GM23248 (cell line): ENCODE results near the gene COPS4.

DNA sequence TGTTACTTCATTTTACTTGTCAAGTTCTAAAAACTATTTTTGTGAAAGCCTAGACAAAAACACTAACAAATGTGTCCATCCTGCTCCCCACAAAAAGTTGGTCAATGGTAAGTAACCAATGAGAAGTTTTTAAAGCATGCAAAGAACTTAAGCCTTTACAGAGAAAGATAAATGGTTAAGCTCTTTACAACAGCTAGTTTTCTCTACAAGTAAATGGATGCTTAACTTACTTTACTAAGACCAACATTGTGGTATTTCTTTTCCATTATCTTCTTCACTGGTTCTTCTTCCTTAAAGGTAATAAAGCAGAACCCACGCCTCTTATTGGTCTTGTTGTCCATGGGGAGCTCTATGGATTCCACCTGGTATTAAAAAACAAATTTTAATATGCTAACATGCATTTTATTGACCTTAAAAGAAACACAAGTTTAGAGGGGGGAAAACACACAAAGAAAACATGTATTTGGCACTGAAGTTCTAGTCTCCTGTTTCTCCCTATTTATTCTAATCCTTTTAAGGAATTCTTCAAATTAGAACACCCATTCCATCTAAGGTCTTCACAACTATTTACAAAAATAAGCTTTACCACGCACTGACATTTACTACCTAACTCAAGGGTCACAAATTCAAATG is 16.6 kb downstream of the HNRNPD start:
- RAMPAGE, long total RNA: no peak

GRCh38 chr4:82423224-82424450 is 6.6 kb downstream of the HNRNPDL start:
- RAMPAGE, long total RNA: no peak

DNA sequence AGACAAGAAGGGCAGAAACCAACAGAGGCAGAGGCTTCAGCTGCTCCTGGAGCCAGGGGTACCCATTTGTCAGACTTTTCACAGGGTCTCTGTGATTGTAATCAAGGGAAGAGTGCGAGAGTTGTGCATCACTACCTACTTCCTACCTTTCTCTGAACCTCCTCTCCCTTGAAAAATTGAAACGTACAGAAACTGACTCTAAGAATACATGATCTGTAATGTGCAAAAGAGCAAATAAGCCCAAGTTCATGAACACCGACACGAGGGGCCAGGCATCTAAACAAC is 4.5 kb downstream of the TMEM150C start:
- RAMPAGE, long total RNA: no peak

DNA sequence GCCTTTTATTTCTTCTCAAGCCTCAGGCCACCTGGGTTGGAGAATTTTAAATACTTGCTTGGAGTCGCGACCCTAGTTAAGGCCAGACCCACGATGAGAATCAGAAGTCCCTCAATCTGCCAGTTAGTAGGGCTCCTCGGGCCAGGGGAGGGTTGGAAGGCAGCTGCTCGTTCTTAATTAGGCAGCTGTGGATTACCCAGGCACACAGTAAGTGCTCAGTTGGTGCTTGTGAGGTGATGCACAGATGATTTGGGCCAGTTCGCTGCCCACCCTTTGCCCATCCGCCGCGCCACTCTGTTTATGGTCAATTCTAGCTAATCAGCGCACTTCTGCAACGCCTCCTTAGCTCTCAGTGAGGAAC is 575 bp upstream of the SCD5 start:
- RAMPAGE, long total RNA: no peak

DNA sequence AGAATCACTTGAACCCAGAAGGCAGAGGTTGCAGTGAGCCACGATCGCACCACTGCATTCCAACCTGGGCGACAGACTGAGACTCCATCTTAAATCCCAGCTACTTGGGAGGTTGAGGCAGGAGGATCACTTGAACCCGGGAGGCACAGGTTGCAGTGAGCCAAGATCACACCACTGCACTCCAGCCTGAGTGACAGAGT is 36.1 kb downstream of the LIN54 start:
- RAMPAGE, long total RNA: no peak

- RAMPAGE, long total RNA: no peak
Measured at GRCh38 chr4:83011832-83012593, 1.4 kb upstream of the LIN54 start.

DNA sequence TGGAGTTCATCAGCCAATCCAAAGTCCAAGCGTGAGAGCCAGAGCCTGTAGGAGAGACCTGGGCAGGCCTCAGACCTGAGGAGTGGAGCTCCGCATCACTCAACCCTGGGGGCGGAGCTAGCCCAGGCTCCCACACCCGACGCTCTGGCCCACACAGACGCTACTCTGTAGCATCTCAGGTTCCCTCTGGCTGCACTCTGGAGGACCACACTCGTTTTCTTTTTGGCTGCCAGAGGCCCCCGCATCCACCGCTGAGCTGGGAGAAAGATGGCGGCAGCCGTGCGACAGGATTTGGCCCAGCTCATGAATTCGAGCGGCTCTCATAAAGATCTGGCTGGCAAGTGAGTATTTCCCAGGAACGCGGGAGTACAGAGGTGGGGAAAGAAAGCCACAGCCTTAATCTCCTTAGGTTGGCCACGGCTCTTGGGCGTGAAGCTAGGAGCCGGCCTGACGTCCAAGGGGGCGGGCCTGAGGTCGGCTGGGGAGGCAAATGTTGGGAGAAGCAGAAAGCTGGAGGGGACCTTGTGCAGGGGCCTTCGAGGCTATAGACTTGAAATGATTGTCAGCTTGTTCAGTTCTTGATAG is at the start of gene COPS4:
Gene COPS4, plus strand, starts transcription at position 226 of the 585 bp plus-strand sequence.
- RAMPAGE, long total RNA: start-site peak on the plus strand centred at position 206 of the sequence, 108 bp wide, 456 and 645 reads in 2 replicates

- RAMPAGE, long total RNA: no peak
Measured at GRCh38 chr4:83197429-83198466, 83.2 kb upstream of the PLAC8 start.

DNA sequence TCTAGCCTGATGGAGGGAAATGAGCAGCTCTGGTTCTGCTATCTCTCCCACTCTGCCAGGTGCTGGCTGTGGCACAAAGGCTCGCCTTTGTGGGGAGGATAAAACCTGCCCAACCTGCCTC is 36.3 kb downstream of the COQ2 start:
- RAMPAGE, long total RNA: no peak

GRCh38 chr4:83361664-83362201 is 27.1 kb upstream of the HPSE start:
- RAMPAGE, long total RNA: no peak

DNA sequence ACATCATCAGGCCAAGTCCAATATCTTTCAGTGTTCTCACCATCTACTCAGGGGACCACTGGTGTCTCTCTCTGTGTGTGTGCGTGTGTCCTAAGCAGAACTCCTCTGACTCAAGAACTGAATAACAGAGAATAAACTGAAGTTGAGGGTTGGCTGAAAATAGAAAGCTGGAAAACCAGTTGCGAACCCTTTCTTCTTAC is 38.2 kb downstream of the HELQ start:
- RAMPAGE, long total RNA: no peak

DNA sequence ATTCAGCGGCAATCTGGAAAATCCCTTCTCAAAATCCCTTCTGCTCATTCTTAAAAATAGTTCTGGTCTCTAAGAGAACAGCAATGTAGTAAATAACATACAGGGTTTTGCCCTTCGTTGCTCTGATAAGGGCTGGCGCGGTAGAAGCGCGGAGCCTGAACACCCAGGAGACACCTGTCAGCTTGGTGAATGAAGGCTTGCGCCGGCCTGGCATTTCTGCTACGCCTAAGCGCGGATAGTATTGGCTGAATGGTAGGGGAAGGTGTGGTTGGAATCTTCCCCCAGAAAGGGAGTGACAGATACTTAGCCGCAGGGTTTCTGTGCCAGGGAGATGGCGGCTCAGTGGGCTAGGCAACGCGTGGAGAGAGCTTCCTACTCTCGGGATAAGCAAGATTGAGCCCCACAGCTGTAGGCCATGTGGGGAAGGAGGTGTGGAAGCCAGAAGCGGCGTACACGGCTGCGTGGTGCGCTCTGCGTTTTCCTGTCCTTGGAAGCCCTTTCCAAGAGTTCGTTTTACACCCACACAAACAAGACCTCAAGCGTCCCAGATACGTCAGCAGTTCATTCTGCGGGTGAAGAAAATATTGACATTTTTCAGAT is 490 bp upstream of the GPAT3 start:
- RAMPAGE, long total RNA: no peak

DNA sequence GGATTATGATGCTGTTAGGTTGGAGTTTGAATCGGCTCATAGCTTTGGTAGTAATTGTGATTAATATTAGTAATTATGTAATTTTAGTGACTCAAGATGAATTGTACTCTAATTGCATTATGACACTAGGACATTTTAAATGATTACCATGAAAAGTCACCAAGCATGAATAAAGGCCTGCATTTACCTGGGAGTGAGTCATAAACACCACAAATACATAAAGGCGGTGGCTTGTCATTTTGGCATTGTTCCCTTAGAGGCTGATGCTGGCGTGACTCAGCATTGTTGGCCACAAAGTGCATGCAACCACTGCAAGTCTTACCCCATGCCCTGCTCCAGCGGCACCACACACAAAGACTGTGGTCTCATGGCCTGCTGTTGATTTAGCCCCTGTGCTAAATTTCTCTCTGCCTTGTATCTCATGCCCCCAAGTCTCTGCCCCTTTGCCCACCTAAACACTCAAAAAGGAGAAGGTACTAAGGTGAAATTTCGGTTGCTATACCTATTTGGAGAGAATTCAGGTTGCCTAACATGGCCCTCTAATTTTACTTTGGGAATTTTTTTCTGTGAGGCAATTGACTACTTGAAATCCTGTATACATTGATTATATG is 12.6 kb downstream of the GPAT3 start:
- RAMPAGE, long total RNA: no peak

GRCh38 chr4:84052535-84052734 is 446.7 kb downstream of the NKX6-1 start:
- RAMPAGE, long total RNA: no peak

GRCh38 chr4:84495928-84496588 is 3.0 kb downstream of the NKX6-1 start:
- RAMPAGE, long total RNA: no peak

- RAMPAGE, long total RNA: no peak
Measured at GRCh38 chr4:84499722-84499983, 561 bp upstream of the NKX6-1 start.

GRCh38 chr4:84678865-84679327 is 96.0 kb downstream of the CDS1 start:
- RAMPAGE, long total RNA: no peak

- RAMPAGE, long total RNA: no peak
Measured at GRCh38 chr4:84727141-84727860, 144.4 kb downstream of the CDS1 start.

- RAMPAGE, long total RNA: no peak
Measured at GRCh38 chr4:85780463-85781241, 305.7 kb downstream of the ARHGAP24 start.

- RAMPAGE, long total RNA: no peak
Measured at GRCh38 chr4:86302154-86302644, 57.7 kb downstream of the MAPK10 start.